AG04449 (cell line): ENCODE measurements around the genes AKTIP and RPGRIP1L.

DNA sequence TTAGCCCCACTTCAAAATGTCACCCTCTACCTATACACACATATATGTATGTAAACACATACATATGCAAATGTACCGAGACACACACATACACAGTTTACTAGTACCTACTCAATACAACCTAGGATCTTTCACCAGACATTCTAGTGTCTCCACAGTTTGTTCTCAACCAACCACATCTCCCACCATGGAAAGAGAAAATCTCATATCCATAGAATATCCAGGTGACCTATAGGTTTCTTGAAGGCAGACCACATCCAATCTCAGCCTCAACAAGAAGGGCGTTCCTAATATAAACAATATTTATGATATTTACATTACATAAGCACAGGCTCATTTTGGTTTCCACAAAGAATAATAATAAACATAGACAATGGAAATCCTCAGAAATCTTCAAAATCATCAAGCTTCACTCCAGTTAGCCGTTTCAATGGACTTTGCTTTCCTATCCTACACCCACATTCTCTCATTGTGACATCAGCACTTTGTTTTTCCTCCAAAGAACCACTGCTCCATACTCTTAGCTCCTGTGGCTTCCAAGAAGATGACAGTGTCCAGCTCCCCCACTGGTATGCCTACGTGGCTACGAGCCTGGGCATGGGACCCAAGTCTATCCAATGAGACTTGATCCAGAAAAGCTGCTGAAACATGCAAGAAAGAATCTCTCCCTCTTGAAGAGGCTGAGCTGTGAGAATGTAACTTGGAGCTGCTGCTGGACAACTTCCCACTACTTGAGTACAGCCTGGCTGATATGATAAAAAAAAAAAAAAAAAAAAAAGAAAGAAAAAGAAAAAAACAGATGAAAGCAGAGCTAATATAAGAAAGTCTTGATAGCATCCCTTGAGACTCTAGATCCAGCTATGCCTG is 9.6 kb downstream of the TOX3 start:
- RRBS = no CpG with 5 or more reads among the region's 5 CpGs

DNA sequence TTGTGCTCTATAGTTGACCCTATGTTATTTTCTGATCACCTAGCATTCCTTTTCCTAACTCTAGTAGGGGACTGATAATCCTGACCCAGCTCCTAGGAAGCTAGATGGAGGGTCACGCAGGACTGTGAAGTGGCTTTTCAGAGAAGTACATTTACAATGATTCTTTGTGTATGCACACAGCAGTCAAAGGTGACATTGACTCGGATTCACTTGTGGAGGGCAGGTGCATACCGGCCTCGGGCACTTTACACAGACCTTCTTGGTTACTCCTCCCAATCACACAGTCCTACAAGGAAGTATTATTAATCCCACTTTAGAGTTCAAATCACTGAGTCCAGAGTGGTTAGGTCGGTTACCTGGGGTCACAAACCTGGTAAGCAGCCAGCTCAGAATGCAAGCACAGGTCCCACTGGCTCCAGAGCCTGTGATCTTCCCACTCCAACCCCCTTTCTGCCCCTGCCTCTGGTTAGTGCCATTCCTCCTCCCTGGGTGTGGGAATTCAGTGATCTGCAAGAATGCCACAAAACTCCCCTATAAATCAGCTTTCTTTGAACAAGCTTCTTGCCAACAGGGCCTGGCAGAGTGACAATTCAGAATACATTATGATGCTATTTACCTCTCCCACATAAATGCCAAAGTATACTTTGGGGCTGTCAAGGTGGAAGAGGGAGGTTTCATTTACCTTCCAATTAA is 7.1 kb downstream of the CHD9NB start:
- RRBS = no CpG with 5 or more reads among the region's 5 CpGs

GRCh38 chr16:53502186-53503402 is at the start of gene AKTIP:
TSS of gene AKTIP (minus strand) at chr16:53503209.
- RRBS = 3% methylated on average over 38 of the region's 89 CpGs

DNA sequence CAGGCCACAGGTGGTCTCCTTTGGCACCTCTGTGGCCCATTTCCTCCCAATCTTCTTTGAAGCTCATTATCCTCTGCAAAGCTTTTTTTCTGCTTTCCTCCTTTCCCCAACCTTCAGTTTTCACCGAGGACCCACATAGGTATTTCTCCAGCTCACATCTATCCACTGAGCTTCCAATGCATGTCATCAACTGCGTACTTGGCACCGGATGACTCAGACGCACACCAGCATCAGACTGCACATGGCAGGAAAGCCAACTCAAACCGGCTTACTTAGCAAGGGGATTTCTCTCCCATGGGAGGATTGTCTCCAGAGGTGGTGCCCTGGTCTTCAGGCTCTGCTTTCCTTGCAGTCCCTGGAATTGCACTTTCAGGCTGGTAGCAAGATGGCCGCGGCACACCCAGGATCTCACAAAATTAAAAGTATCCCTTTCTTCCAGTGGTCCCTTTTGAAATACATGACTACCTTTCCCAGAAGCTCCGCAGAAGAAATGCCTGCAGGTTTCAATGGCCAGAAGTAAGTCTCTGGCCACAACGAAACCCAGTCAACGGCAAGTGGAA is 1.7 kb upstream of the AKTIP start:
- RRBS = 58% methylated on average over 3 of the region's 10 CpGs

GRCh38 chr16:53550133-53550528 is 47.1 kb upstream of the AKTIP start:
- RRBS = no CpG with 5 or more reads among the region's 7 CpGs

DNA sequence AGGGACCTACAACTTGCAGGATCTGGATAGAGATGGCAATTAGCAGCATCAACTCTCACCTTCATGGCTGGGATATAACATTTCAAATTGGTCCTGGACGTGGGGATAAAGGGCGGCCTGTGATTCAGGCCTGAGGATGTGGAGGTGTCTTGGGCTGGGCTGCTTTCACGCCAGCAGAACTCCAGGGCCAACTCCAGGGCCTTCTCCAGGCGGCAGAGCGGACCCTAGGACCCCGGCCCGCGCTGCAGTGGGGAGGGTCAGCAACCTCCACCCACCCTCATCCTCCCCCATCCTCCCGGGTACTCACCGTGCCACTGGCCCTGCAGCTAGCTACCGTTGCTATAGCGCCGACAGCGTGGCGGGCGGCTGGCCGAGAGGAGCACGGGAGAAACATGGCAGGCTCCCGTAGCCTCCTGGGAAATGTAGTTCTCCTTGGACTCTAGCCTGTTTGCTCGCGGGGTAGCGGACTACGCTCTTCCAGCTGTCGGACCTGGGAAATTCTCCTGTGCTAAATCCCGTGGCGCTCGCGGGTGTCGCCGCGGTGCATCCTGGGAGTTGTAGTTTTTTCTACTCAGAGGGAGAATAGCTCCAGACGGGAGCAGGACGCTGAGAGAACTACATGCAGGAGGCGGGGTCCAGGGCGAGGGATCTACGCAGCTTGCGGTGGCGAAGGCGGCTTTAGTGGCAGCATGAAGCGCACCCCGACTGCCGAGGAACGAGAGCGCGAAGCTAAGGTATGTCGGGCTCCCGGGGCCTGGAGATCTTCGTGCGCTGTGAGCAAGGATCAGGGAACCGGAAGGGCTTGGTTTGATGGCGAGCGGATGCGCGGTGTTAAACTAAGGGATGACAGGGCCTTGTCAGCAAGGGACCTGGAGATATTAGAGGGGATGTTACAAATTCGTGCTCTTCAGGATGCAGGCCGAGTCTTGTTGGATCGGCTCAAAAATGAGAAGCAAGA is at the start of gene RPGRIP1L:
TSS of gene RPGRIP1L (minus strand) at position 364 of the 958 bp plus-strand sequence.
- RRBS = 3% methylated on average over 7 of the region's 57 CpGs

GRCh38 chr16:53991152-53991662 is 287.3 kb downstream of the FTO start:
- RRBS = no CpG with 5 or more reads among the region's 8 CpGs

GRCh38 chr16:54040224-54040804 is 246.3 kb downstream of the IRX3 start:
- RRBS = no CpG with 5 or more reads among the region's 5 CpGs

DNA sequence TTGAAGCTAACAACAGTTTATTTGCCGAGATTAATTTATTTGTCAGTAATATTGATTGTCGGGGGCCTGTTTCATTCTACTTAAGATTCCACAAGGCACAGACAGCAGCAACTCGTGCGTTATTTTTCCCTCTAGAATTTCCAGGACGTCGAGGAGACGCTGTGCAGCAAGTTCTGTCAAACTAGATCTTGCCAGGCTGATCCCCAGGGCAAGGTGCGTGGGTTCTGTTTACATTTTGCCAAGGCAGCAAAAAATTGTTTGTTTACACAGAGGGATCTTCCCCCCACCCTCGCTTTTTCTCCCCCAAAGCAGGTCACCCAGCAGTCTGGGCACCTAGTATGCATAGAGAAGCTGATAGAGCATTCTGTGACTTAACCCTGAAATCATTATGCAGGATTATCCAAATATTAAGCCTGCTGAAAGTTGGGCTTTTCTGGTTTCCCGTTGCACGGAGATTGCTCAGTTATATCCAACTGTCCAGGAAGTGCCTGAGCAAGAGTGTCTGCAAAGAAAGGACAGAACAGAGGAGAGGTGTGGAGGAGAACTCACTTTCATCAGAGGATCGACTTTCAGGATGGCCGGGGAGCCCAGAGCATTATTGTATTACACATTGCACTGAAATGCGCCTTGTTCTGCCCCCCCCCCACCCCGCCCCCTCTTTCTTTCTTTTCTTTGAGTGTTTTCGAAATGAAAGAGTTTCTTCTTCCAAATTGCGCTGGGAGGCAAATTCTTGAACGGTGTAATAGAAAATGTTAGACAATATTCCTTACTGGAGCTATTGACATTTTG is 111.2 kb downstream of the IRX3 start:
- RRBS = no CpG with 5 or more reads among the region's 18 CpGs

GRCh38 chr16:54194341-54194900 is 92.2 kb downstream of the IRX3 start:
- RRBS = 29% methylated on average over 7 of the region's 27 CpGs

DNA sequence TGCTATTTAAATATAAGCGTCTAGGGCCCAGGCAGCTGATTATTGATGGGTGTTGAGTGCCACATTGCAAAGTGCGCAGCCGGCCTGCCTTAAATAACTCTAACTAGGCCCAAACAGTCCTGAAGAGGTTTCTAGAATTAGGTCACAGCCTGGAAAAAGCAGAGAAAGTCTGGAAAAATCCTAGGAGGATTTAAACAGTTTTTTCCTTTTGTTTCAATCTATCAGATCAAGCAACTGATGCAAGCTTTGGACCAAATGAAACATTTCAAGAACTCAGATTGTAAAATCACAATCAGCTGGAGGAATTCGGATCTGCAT is 46.3 kb downstream of the IRX3 start:
- RRBS = no CpG with 5 or more reads among the region's 4 CpGs

DNA sequence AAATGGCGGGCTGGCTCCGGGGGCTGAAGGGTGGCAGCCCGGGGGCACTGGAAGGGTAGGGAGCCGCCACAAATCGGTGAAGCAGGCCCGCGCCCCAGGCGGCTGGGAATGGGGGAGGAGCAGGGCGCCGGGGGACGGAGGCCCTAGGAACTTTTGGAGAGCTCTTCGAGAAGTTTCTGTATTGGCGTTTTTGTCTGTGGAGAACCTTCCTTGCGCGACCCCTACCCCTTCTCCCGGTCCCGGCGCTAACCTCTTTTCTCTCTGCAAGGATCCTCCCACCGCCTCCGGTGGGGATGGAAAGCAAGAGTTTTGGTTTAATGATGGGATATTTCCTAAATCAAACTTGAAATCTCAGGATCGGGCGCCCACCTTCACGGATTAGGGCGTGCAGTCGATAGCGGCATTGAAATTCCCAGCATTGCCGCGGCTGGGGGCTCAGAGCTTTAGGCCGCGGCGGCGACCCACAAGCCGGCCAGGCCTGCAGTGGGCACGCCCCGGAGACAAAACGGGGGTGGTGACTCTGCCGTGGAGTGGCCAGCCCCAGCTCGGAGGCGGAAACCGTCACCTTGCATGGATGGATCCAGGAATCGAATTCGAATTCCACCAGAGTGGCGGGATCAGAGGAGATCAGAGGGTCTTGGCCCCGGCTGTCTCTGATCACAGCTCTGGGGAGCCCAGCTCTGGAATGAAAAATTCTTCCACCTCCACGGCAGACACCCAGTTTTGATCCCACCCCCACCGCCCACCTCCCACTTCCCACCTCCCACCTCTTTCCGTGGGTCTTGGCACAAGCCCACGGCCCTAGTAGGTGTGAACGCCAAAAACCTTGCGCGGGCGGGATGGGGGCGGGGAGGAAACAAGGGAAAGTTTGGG is 1.0 kb upstream of the IRX3 start:
- RRBS = 5% methylated on average over 11 of the region's 53 CpGs

- RRBS = no CpG with 5 or more reads among the region's 9 CpGs
These were observed 4.0 kb upstream of the IRX3 start for GRCh38 chr16:54290681-54290912.

DNA sequence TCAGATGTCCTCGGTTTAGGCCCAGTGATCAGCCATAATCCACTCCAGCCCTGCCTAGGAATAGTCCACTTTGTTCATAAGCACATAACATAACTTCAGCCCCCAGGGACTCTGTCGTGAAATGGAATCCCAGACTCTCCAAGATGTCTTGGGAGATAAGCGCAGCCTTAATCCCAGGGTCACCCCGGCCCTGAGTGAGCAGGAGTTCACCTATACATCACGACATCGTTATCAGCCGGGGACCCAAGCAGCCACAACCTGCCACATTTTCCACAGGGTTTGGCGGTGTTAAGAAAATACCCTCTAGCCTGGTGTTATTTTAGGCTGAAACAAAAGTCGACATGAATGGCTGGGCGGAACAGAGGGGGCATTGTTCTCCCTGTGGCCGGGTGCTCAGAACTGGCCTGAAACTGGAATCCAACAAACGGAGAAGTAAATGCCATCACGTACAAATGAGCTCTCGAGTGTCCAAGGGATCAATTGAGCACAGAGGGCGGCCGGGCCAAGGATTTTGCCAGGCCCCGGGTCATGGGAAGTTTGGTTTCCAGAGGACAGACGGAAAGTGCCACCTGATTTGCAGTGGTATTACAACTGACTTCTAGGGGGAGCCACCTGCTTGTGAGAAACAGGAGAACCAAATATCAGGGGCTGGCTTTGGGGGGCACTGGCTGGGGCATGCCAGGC is 145.8 kb upstream of the IRX3 start:
- RRBS = no CpG with 5 or more reads among the region's 18 CpGs

- RRBS = 10% methylated on average over 21 of the region's 45 CpGs
These were observed 6.6 kb downstream of the IRX5 start for GRCh38 chr16:54937065-54937813.

- RRBS = no CpG with 5 or more reads among the region's 4 CpGs
These were observed 62.9 kb downstream of the IRX6 start for GRCh38 chr16:55386905-55387330.

DNA sequence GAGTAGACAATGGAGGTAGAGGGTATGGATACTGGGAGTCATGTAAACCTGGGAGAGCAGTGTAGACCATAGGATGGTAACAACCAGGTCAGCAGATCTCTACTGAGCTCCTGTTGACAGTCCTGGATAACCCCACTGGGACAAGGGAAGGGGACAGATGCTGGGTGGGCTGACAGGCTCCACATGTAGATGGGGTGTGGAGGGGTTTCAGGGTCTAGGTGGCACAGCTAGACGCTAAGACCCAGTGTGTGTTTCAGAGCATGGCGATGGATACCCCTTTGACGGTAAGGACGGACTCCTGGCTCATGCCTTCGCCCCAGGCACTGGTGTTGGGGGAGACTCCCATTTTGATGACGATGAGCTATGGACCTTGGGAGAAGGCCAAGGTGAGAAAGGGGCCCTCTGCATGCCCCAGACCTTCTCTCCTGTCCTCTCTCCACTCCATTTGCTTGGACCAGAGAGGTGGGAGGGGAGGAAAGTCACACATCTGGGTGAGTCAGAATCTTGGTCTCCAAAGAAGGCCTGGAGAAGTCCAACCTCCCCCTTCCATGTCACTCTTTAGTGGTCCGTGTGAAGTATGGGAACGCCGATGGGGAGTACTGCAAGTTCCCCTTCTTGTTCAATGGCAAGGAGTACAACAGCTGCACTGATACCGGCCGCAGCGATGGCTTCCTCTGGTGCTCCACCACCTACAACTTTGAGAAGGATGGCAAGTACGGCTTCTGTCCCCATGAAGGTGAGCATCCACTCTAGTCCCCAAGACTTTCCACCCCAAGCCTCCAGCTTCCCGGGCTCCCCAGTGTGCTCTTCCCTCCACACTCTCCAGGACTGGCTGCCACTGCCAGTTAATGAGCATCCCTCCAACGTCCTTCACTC is 6.3 kb downstream of the MMP2 start:
- RRBS = no CpG with 5 or more reads among the region's 15 CpGs

GRCh38 chr16:55871782-55872237 is 3.4 kb downstream of the CES5A start:
- RRBS = no CpG with 5 or more reads among the region's 7 CpGs

DNA sequence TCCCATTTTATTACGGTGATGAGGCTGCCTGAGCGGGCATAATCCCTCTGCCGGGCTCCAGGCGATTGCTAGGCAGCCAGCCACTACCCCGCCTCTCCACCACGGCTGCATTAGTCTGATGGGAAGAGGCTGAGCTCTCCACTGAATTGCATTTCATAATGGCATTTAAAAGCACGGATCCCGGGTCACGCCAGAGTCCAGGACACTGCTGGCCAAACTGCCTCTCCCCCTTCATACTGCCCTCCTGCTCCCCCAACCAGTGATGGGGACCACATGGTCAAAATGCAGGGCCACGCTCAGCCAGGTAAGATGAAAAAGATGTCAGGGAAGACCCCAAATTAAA is 88.8 kb upstream of the GNAO1 start:
- RRBS = no CpG with 5 or more reads among the region's 10 CpGs

- RRBS = no CpG with 5 or more reads among the region's 5 CpGs
These were observed 43.5 kb downstream of the GNAO1 start for GRCh38 chr16:56234809-56235165.